Subcutaneous adipose tissue (tissue), 3 donors: ENCODE measurements around the genes TMA7B and MCHR1.

- PRO-cap, result no peak
- RAMPAGE, long total RNA, 3 experiments, result no peak in any of the 3 experiments
These were observed at the start of gene TMA7B for GRCh38 chr22:39960236-39960653. Gene TMA7B (plus strand): TSS chr22:39960397.

- PRO-cap, result no peak
- RAMPAGE, long total RNA, 3 experiments, result no peak in any of the 3 experiments
These were observed 14.4 kb downstream of the FAM83F start for GRCh38 chr22:40009301-40009499.

DNA sequence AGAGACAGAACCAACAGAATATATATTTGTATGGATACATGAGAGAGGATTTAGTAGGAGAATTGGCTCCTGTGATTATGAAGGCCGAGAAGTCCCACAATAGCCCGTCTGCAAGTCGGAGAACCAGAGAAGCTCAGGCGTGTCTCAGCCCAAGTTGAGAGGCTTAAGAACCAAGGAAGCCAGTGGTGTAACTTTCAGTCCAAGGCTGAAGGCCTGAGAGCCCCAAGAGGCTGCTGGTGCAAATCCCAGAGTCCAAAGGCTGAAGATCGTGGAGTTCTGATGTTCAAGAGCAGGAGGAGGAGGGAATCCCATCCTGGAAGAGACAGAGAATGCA, 72.6 kb downstream of the FAM83F start:
- PRO-cap, result no peak
- RAMPAGE, long total RNA, 3 experiments, result no peak in any of the 3 experiments

DNA sequence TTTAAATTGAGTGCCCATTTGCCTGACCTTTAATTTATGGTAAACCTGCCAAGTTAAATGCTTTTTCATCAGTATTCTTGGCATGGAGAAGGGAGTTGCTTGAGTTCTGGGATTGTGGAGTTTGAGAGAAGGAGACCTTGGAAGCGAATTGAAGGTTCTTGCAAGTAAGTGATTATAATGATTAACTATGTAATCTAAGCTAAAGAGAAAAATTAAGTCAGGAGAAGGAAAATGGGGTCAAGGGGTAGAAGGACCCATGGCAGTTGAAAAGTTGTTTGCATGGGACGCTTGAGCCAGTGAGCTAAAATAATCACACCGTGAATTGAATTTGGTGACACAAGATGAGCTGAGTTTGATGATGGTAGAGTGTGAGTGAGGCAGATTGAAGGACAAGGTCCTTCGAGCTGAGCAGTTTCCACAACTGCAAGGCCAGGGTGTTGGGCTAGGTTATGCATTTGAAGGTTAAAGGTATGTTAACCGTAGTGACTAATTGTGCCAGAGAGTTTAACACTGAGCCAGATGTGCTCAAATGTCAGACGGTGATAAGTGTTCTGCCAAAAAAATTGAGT, 89.3 kb downstream of the FAM83F start:
- PRO-cap, result no peak
- RAMPAGE, long total RNA, 3 experiments, result no peak in any of the 3 experiments

GRCh38 chr22:40323409-40324446, 22.6 kb upstream of the ADSL start:
- PRO-cap, result no peak
- RAMPAGE, long total RNA, 3 experiments, result no peak in any of the 3 experiments

GRCh38 chr22:40324447-40325182, 21.7 kb upstream of the ADSL start:
- PRO-cap, result no peak
- RAMPAGE, long total RNA, 3 experiments, result no peak in any of the 3 experiments

- PRO-cap, result no peak
- RAMPAGE, long total RNA, 3 experiments, result no peak in any of the 3 experiments
These were observed 41.5 kb downstream of the SGSM3 start for GRCh38 chr22:40411851-40412290.

DNA sequence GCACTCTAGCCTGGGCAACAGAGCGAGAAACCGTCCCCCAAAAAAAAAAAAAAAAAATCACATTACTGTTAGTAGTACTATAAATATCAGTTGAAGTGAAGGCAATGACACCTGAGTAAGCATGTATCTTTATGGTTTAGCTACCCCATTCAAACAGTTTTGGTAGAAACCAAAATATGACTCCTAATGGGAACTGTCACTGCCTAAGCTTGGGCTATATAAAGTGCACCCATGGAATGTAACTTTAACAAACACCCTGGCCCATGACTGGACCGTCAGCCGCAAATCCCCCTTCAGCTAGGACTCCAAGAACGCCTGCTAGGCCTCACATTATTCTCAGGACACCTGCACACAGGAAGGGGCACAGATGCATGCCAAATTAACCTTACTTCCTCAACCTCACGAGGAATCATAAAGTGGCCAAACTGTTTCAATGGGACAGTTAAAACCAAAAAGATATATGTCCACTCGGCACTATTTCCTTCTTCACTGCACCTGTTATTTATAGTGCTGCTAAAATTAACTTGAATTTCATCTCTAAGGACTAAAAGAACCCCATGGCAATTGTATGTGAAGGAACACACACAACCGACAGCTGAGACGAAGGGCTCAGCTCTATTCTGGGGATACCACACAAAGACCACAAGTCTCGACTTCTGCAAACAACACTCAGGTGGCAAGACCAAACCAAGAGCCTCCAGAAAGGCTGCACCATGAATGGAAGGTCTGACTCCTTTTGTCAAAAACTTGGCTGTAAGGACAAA, 65.7 kb downstream of the SGSM3 start:
- PRO-cap, result no peak
- RAMPAGE, long total RNA, 3 experiments, result no peak in any of the 3 experiments

GRCh38 chr22:40512343-40512903, 124.1 kb downstream of the MRTFA start:
- PRO-cap, result bidirectional peak, plus-strand start at chr22:40512744, minus-strand start at chr22:40512561
- RAMPAGE, long total RNA, 3 experiments, result no peak in any of the 3 experiments

DNA sequence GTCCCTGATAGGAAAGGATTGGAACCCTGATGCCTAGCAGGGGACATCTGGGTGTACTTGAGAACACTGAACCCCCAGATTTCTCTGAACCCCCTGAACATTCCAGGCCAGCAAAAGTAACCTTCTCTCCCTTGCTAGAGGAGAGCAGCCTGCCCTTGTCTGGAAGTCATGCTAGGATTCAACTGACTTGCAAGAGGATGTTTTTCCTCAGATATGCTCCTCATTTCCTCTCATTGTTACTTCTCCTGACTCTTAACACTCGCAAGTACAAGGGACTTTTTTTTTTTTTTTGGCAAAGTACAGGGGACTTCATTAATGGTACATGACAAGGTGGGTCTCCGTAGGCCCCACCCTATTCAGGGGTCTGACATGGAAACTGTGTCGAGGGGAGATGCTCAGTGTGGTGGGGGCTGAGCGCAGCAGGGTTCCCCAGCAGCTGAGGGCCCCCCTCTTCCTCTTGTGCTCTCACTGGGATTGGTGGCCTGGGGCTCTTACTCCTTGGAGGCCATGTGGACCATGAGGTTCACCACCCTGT, 6.2 kb upstream of the MCHR1 start:
- PRO-cap, result no peak
- RAMPAGE, long total RNA, 3 experiments, result no peak in any of the 3 experiments

DNA sequence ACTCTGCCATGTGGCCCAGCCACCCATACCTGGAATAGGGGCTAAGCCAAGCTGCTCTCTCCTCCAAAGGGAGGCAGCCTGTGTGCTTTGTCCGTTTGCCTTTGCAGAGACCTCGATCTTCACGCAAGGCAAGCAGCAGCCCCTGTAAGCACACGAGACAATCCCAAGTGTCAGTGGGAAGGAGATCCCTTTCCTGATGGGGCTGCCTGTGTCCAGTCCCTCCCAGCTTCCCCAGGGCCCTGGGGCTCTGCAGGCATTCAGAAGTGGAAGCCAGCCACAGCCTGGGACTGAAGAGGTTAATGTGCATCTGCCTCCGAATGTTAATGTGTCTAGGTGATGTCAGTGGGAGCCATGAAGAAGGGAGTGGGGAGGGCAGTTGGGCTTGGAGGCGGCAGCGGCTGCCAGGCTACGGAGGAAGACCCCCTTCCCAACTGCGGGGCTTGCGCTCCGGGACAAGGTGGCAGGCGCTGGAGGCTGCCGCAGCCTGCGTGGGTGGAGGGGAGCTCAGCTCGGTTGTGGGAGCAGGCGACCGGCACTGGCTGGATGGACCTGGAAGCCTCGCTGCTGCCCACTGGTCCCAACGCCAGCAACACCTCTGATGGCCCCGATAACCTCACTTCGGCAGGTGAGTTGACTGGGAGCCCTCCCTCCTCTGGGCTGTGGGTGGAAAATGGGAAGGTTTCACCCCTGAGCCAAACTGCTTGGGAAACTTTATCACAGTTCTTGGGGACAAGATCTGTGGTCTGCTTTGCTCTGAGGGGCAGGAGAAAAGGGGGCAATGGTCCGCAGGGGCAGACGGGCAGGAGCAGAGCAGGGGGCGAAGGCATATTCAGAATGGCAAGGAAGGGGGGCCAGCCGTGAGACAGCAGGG, at the start of gene MCHR1:
Gene MCHR1, plus strand, starts transcription at position 375 of the 871 bp plus-strand sequence.
- PRO-cap, result unidirectional peak, plus-strand start at position 385 of the sequence
- RAMPAGE, long total RNA, 3 experiments, result no peak in any of the 3 experiments

DNA sequence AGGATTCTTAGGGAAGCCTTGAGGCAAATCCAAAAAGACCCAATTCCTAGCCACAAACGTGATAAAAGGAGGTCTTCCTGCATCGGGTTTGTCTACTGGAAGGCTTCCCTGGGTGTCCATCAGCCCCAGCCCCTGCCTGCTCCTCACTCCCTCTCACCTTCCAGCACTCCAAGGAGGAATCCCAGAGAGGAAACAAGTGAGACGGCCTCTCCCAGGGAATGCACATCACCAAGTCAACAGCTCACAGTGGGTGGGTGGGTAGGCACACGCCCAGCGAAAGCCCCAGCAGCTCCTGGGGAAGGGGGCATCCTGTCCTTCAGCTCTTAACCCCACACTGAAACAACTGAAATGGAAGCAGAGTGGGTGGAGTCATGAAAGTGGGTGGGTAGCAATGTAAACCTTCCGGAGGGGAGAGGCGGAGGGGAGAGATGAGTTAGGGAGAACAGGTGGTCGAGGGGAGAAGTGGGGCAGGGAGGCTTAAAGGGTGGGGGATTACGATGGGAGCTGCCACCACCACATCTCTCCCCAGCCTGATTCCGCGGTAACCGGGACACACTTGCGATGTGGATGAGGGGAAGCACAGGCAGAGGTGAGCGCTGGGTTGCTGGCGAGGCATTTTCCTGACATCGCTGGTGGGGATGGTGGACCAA, 5.4 kb downstream of the MCHR1 start:
- PRO-cap, result no peak
- RAMPAGE, long total RNA, 3 experiments, result no peak in any of the 3 experiments

GRCh38 chr22:40966614-40967184, 15.5 kb downstream of the RBX1 start:
- PRO-cap, result no peak
- RAMPAGE, long total RNA, 3 experiments, result no peak in any of the 3 experiments

- PRO-cap, result no peak
- RAMPAGE, long total RNA, 3 experiments, result no peak in any of the 3 experiments
These were observed 17.0 kb downstream of the EP300 start for GRCh38 chr22:41109241-41109949.

DNA sequence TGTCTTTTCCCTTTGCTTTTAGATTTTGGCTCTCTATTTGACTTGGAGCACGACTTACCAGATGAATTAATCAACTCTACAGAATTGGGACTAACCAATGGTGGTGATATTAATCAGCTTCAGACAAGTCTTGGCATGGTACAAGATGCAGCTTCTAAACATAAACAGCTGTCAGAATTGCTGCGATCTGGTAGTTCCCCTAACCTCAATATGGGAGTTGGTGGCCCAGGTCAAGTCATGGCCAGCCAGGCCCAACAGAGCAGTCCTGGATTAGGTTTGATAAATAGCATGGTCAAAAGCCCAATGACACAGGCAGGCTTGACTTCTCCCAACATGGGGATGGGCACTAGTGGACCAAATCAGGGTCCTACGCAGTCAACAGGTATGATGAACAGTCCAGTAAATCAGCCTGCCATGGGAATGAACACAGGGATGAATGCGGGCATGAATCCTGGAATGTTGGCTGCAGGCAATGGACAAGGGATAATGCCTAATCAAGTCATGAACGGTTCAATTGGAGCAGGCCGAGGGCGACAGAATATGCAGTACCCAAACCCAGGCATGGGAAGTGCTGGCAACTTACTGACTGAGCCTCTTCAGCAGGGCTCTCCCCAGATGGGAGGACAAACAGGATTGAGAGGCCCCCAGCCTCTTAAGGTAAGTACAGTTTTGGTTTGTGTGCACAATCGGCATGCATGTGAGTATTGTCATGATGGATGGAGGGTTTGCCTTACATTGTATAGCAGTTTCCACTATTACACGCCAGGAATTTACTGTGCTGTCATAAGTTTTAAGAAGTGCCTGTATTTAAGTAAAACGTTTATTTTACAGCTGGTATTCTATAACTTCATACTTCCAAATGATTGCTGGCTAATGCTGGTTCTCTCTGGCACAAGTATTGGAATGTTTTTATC, 25.0 kb downstream of the EP300 start:
- PRO-cap, result no peak
- RAMPAGE, long total RNA, 3 experiments, result no peak in any of the 3 experiments

DNA sequence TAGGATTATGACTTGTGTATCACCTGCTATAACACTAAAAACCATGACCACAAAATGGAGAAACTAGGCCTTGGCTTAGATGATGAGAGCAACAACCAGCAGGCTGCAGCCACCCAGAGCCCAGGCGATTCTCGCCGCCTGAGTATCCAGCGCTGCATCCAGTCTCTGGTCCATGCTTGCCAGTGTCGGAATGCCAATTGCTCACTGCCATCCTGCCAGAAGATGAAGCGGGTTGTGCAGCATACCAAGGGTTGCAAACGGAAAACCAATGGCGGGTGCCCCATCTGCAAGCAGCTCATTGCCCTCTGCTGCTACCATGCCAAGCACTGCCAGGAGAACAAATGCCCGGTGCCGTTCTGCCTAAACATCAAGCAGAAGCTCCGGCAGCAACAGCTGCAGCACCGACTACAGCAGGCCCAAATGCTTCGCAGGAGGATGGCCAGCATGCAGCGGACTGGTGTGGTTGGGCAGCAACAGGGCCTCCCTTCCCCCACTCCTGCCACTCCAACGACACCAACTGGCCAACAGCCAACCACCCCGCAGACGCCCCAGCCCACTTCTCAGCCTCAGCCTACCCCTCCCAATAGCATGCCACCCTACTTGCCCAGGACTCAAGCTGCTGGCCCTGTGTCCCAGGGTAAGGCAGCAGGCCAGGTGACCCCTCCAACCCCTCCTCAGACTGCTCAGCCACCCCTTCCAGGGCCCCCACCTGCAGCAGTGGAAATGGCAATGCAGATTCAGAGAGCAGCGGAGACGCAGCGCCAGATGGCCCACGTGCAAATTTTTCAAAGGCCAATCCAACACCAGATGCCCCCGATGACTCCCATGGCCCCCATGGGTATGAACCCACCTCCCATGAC, 28.1 kb upstream of the L3MBTL2 start:
- PRO-cap, result no peak
- RAMPAGE, long total RNA, 3 experiments, result no peak in any of the 3 experiments

DNA sequence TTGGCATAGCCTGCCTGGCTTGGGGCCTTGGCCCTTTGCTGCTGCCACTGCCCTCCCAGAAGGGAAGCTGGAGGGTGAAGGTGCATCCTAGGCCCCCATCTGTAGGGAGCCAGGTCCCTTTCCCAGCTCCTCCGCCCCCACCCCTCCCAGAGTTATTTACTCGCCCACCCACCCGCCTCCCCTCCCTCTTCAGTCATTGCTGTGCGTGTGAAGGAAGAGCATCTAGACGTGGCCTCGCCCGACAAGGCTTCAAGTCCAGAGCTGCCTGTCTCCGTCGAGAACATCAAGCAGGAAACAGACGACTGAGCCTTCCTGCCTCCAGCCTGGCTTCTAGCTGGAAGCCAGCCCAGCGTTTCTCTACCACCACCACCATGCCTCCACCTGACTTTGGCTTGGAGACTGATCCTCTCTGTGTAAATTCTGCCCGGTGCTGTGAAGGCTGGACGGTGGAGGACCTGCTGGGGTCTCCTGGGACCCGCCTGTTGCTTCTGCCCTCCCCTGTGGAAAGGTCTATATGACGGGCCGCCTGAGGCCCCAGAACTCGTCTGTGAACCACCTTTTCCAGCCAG, 10.7 kb downstream of the CHADL start:
- PRO-cap, result no peak
- RAMPAGE, long total RNA, 3 experiments, result no peak in any of the 3 experiments

- PRO-cap, result bidirectional peak, plus-strand start at chr22:41381009, minus-strand start at chr22:41380959; bidirectional peak, plus-strand start at chr22:41381532, minus-strand start at chr22:41381281
- RAMPAGE, long total RNA, 3 experiments, result no peak in any of the 3 experiments
These were observed 850 bp upstream of the TEF start for GRCh38 chr22:41380844-41381340.

GRCh38 chr22:41393747-41394278, 12.1 kb downstream of the TEF start:
- PRO-cap, result no peak
- RAMPAGE, long total RNA, 3 experiments, result start-site peak on the plus strand in 1 of 3 experiments, at chr22:41393923-41394196 at its widest, 7 reads per replicate

- PRO-cap, result no peak
- RAMPAGE, long total RNA, 3 experiments, result no peak in any of the 3 experiments
These were observed 2.4 kb downstream of the ACO2 start for GRCh38 chr22:41471383-41471694.